Subcutaneous adipose tissue (tissue), 3 donors: ENCODE measurements around the genes CDK2, PA2G4 and MIP.

DNA sequence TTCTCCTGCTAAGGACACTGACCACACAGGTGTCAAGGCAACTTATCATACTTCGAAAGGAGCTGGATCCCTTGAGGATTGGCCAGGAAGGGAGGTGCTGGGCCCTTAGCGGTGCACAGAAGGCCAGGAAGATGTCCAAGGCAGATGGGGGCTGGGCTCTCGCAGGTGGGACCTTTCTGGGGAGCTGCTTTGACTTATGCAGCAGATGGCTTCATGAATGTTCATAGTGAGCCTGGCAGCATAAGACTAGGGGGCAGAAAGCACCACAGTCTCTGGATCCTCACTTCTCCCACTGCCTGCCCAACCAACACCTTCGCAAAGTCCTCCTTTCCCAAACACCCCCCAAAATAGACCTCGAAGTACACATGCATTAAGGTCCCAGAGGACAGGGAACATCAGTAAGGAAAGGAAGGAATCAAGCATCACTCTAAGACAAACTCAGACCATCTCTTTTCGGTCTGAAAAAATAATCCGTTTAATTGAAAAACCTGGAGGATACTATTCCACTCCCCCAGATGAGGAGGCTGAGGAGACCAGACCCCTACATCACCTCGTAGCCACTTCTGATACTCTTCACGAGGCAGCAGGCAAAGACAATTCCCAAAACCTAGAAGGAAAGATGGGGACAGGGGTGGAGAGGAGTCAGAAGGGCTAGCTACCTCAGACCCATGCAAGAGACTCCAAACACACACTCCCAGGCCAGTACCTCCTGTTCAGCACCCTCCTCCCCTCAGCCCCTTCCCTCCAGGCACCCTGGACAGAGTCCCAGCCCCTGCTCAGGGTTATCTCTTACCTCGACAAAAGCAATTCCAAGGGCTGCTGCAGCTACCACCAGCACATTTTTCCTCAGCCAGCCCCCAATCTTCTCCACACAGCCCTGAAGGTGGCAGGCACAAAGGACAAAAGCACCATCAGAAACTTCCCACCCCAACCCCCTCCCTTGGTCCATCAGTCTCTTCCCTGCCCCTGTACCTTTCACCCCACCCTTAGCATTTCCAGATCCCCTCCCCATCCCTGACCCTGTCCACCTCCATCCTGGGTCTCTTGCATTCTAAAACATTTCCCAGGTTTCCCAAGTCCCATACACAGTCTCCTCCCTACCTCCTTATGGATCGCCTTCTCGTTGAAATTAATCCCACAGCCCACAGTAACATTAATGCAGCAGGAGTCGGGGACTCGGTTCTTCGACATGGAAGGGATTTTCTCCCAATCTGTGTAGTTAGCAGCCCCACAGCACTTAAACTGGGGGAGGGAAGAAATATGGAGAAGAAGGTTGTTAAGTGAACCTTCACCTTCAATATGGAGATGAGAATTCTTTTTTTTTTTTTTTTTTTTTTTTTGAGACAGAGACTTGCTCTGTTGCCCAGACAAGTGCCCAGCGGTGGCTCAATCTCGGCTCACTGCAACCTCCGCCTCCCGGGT is 3.3 kb downstream of the CD63 start:
- PRO-cap = no peak
- RAMPAGE, long total RNA, 3 experiments = no peak in any of the 3 experiments

GRCh38 chr12:55856805-55857383 is 14.2 kb upstream of the MMP19 start:
- PRO-cap = no peak
- RAMPAGE, long total RNA, 3 experiments = no peak in any of the 3 experiments

DNA sequence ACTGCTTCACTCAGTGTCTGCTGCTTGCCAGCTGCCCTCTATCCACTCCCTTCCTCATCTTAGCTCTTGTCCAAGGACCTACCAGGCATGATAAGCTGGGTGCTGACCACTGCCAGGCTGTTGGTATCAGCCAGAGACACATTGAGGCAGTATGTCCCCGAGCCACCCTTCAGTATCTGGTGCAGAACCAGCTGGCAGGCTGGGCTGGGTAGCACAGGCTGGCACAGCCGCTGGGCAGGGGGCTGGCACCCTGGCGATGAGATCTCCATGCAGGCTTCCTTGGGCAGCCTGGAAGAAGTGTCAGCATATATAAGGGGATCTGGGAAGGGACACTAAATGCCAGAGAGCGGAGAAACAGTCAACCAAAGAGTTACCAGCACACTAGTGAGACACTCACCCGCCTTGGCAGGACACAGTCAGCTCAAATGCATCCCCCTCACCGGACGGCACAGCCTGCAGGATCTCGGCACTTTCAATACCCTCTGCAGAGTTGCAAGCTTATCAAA is 10.4 kb downstream of the PMEL start:
- PRO-cap = no peak
- RAMPAGE, long total RNA, 3 experiments = no peak in any of the 3 experiments

DNA sequence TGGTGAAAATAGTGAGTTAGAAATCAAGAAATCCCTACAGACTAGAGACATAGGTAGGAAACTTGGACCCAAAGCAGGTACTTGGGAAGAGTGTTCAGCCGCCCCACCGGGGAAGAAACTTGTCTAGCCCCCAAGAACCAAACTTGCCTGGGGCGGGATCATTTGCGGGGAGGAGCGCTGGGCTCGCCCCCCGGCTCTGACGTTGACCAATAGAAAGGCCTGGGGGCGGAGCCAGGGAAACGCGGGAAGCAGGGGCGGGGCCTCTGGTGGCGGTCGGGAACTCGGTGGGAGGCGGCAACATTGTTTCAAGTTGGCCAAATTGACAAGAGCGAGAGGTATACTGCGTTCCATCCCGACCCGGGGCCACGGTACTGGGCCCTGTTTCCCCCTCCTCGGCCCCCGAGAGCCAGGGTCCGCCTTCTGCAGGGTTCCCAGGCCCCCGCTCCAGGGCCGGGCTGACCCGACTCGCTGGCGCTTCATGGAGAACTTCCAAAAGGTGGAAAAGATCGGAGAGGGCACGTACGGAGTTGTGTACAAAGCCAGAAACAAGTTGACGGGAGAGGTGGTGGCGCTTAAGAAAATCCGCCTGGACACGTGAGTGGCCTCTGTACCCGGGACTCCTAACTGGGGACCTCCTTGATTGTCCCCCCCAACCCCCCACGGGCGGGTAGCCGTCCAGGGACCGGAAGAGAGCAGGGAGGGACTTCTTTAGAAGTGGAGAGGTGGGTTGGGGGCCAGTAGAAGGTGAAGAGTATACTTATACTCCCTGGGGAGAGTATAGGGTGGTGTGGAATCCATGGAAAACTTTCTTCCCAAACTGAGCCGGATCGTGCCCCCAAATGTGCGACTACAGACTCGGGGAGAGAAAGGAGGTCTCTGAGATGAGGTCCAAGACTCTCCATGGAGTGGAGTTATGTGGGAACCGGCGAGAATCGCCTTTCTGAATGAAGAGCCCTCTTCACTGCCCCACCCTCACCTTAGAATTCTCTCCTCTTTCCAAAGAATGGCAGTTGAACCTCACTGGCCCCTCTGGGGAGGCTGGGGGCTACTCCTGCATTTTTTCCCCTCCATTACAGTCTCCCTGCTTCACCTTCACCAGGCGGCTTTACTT is at the start of gene CDK2:
TSS of gene CDK2 (plus strand) at position 300 of the 1,111 bp plus-strand sequence.
- PRO-cap = bidirectional peak, plus-strand start at position 266 of the sequence, minus-strand start at position 145 of the sequence
- RAMPAGE, long total RNA, 3 experiments = start-site peak on the plus strand in 3 of 3 experiments, centred at positions 275 to 291 of the sequence, 61 to 204 reads per replicate

GRCh38 chr12:55989919-55990159 is 7.2 kb upstream of the SUOX start:
- PRO-cap = no peak
- RAMPAGE, long total RNA, 3 experiments = no peak in any of the 3 experiments

GRCh38 chr12:56037081-56037877 is 4.4 kb upstream of the RPS26 start:
- PRO-cap = no peak
- RAMPAGE, long total RNA, 3 experiments = no peak in any of the 3 experiments

DNA sequence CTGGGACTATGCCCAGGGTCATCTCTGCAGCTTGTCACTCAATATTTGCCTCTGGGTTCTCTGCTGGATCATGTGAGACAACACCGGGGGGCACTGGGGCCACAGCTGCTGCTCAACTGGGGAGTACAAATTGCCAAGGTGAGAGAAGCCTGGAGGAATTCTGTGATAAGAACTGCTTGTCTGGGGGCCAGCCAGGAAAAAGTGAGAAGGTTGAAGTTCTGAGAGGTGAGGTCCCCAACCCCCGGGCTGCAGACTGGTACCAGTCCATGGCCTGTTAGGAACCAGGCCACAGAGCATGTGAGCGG is 7.3 kb upstream of the PA2G4 start:
- PRO-cap = no peak
- RAMPAGE, long total RNA, 3 experiments = no peak in any of the 3 experiments

GRCh38 chr12:56104241-56104853 is at the start of gene PA2G4:
TSS of gene PA2G4 (plus strand) at chr12:56104559.
- PRO-cap = bidirectional peak, plus-strand start at chr12:56104559, minus-strand start at chr12:56104203
- RAMPAGE, long total RNA, 3 experiments = start-site peak on the plus strand in 3 of 3 experiments, at chr12:56104537-56104633 at its widest, 1,191 to 1,427 reads per replicate

DNA sequence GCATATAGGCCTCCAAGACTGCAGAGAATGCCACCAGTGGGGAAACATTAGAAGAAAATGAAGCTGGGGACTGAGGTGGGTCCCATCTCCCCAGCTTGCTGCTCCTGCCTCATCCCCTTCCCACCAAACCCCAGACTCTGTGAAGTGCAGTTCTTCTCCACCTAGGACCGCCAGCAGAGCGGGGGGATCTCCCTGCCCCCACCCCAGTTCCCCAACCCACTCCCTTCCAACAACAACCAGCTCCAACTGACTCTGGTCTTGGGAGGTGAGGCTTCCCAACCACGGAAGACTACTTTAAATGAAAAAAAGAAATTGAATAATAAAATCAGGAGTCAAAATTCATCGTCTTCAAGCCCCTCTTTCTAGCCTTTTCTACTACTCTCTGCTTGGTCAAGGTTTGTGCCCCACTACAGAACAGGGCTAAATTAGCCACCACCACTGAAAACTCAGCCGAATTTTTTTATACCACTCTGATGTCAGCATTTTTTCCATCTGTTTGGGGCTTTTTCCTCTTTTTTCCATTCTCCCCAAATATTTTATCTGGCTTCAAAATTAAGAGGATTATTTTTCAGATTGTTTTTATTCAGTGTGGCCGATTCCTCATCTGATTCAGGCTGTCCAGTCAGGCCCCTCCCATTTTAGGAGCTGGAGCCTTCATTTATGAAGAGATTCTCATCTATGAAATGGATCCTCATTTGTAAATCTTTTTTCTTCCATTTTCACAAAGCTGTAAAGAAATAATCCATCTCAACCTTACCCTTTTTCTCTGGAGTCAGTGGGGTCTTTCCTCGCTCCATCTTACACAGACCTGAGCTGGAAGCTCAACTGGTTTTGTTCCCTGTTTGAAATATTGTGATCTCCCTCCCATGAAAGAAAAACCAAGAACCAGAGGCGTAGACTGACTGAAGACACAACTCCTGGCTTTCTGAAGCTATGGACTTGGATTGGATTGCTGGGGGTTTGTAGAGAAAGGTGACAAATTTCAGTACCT is 3.3 kb upstream of the RPL41 start:
- PRO-cap = no peak
- RAMPAGE, long total RNA, 3 experiments = no peak in any of the 3 experiments

GRCh38 chr12:56154153-56154935 is 2.0 kb downstream of the MYL6B start:
- PRO-cap = no peak
- RAMPAGE, long total RNA, 3 experiments = no peak in any of the 3 experiments

- PRO-cap = unidirectional peak, minus-strand start at chr12:56190359
- RAMPAGE, long total RNA, 3 experiments = no peak in any of the 3 experiments
Measured at GRCh38 chr12:56189922-56190469, 713 bp upstream of the SMARCC2 start.

DNA sequence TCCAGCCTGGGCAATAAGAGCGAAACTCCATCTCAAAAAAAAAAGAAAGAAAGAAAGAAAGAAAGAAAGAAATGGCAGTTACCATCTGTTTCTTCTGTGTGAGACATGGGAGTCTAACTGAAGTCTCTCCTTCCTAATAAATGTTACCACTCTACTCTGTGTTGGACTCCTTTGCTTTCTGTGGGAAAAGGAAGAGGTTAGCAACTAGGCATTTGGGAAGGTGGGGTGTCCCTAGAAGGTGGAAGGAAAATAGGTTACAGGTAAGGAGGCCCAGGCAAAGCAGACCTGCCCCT is 204 bp upstream of the SLC39A5 start:
- PRO-cap = no peak
- RAMPAGE, long total RNA, 3 experiments = no peak in any of the 3 experiments

- PRO-cap = bidirectional peak, plus-strand start at chr12:56334179, minus-strand start at chr12:56333988
- RAMPAGE, long total RNA, 3 experiments = no peak in any of the 3 experiments
Measured at GRCh38 chr12:56334080-56334882, 481 bp upstream of the PAN2 start.

DNA sequence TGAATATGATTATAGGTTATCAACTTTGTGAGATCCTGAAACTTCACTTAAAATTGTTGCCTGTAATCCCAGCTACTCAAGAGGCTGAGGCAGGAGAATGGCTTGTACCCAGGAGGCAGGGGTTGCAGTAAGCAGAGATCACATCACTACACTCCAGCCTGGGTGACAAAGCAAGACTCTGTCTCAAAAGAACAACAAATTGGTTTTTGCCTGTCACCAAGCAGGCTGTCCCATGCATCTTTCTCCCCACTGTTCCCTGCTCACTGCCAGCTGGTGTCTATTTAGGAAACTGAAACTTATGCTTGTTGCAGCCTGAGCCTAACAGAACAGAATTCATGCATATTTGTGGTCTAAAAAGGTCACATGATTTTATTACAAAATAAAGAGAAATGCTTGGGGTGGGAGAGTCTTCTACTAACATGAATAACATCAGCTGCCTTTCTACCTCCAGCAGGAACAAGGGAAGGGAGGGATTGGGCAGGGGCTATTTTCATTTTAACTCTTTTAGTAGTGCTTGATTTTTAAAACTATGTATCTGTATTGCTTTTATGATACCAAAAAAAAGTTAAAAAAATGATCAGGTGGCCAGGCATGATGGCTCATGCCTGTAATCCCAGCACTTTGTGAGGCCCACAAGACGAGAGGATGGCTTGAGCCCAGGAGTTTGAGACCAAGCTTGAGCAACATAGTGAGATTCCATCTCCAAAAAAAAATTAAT is 1.0 kb downstream of the STAT2 start:
- PRO-cap = bidirectional peak, plus-strand start at position 422 of the sequence, minus-strand start at position 297 of the sequence
- RAMPAGE, long total RNA, 3 experiments = no peak in any of the 3 experiments

DNA sequence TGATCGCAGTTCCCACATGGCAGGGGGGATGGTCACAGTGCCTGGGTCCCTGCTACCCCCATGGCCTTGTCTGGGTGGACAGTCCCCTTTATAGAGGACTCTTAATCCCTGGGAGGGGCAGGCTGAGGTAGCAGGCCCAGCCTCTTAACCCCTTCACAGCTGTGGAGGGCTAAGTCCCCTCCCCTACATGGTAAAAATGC is at the start of gene MIP:
TSS of gene MIP (minus strand) at position 62 of the 200 bp plus-strand sequence.
- PRO-cap = no peak
- RAMPAGE, long total RNA, 3 experiments = no peak in any of the 3 experiments

DNA sequence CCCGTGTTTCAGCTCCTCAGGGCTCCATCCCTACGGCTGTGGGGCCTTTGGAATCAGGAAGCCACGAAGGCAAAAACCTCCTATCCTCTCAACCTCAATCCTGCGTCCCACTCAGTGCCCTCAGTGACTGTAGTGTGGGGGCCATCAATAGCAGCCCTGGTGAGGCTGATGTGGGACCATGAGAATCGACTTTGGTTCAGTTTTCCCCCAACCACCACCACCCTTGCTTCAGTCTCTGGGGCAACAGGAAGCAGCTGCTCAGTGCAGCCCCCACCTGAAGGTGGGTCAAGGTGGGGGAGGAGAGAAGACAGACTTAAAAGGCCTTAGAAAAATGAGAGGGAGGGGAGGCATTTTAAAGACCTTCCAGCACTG is 5.3 kb upstream of the BAZ2A start:
- PRO-cap = no peak
- RAMPAGE, long total RNA, 3 experiments = no peak in any of the 3 experiments

- PRO-cap = bidirectional peak, plus-strand start at chr12:56636450, minus-strand start at chr12:56636348; unidirectional peak, minus-strand start at chr12:56636748; bidirectional peak, plus-strand start at chr12:56637115, minus-strand start at chr12:56636873
- RAMPAGE, long total RNA, 3 experiments = start-site peak on the minus strand in 3 of 3 experiments, at chr12:56636336-56636358 at its widest, 43 to 102 reads per replicate
Measured at GRCh38 chr12:56636278-56637542, 6.6 kb upstream of the BAZ2A start.

- PRO-cap = no peak
- RAMPAGE, long total RNA, 3 experiments = no peak in any of the 3 experiments
Measured at GRCh38 chr12:56643171-56644017, 2.4 kb downstream of the ATP5F1B start.

DNA sequence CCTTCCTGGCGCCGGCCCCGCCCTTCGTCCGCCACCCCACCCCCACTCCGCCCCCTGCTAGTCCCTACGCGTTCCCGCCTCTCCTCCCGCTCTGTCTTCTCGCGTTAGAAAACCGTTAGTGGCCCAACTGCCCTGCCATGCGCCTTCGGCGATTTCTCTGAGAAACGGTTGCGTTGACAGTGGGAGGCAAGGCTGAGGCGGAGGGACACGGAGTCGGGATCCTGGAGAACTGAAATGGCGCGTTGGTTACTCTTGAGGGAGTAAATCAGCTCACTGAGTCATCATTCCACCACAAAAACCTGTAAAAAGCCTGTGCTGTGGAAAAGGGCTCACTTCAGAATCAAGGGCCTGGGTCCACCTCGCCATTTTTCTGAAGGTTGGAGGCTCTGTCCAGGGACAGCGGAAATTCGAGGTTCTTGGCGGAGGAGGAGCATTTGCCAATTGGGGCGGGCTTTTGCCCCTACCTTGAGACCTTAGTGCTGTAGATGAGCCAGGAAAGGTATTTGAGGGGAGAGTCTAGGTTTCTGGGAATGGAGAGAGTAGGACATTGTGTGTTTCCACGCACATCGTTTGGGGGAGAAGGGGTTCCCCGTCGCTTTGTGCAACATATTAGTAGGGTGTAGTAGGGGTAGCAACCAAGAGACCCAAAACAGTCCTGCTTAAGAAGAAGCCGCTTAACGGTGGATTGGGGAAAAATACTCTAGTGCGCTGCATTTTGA is 495 bp upstream of the PTGES3 start:
- PRO-cap = bidirectional peak, plus-strand start at position 151 of the sequence, minus-strand start outside the sequence; bidirectional peak, plus-strand start at position 365 of the sequence, minus-strand start at position 379 of the sequence
- RAMPAGE, long total RNA, 3 experiments = no peak in any of the 3 experiments

DNA sequence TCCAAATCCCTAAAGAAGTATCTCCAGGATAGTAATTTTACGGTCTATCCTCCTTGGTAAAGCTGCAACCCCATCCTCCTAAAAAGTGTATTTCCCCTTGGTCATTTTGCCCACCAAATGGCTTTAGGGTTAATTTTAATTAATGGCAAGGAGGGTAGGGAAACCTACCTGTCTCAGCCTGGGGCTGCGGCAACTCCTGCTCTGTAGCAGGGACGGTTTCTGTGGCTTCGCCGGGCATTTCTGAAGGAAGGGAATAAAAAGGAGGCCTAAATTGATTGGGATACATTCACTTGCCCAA is 866 bp downstream of the NACA start:
- PRO-cap = no peak
- RAMPAGE, long total RNA, 3 experiments = no peak in any of the 3 experiments